RPMI7951 (cell line): Measurements from ENCODE around the genes ATP6V1FNB and SSMEM1.

DNA sequence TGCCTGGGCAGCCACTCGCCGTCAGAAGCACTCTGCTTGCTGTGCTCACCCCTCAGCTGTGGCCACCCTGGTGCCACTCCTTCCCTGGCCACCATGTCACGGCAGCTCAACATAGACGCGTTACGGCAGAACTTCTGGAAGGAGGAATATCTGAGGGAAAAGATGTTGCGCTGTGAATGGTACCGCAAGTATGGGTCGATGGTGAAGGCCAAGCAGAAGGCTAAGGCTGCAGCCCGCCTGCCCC, at the start of gene ATP6V1FNB:
TSS of gene ATP6V1FNB (plus strand) at position 14 of the 244 bp plus-strand sequence.
- RAMPAGE, long total RNA: no peak

GRCh38 chr7:128866572-128867234, 573 bp downstream of the ATP6V1FNB start:
- RAMPAGE, long total RNA: no peak

GRCh38 chr7:128868890-128869853, 3.0 kb downstream of the ATP6V1FNB start:
- RAMPAGE, long total RNA: no peak

DNA sequence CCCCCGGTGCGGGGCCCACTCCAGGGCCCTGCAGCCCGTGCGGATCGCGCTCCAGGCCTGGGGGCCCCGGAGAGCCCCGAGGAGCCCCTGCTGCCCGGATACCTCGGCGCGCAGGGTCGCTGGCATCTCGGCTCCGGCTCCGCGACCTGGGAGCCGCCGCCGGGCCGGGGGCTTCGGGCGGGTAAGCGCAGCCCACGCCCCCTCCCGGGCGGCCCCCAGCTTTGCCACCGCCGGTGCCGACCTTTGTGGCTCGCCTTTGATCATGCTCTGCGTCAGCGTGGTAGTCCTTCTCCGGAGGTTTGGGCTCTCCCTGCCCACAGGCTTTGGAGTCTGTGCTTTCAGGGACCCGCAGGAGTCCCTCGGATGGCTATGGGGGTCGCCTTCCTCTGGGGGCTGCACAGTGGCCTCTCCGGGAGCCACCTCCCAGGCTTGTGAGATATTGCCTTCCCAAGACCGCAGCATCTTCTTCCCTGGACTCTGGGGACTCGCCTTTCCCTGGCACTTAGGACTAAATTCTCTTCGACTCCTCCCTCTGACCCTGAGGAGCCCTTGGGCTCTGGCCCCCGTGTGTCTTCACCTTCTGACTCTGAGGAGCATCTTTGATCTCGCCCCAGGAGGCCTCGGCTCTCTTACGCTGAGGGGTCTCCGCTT, 3.8 kb downstream of the ATP6V1FNB start:
- RAMPAGE, long total RNA: no peak

DNA sequence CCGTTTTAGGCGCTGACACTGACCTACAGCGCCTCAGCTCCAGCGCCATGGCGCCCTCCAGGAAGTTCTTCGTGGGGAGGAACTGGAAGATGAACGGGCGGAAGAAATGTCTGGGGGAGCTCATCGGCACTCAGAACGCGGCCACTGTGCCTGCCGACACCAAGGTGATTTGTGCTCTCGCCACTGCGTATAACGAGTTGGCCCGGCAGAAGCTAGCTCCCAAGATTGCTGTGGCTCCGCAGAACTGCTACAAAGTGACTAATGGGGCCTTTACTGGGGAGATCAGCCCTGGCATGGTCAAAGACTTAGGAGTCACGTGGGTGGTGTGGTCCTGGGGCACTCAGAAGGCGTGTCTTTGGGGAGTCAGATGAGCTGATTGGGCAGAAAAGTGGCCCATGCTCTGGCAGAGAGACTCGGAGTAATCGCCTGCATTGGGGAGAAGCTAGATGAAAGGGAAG, 1.1 kb upstream of the TNPO3 start:
- RAMPAGE, long total RNA: no peak

GRCh38 chr7:129137184-129137734, 7.2 kb upstream of the TSPAN33 start:
- RAMPAGE, long total RNA: no peak

GRCh38 chr7:129146103-129146976, 1.8 kb downstream of the TSPAN33 start:
- RAMPAGE, long total RNA: no peak

GRCh38 chr7:129149863-129150122, 5.3 kb downstream of the TSPAN33 start:
- RAMPAGE, long total RNA: no peak

DNA sequence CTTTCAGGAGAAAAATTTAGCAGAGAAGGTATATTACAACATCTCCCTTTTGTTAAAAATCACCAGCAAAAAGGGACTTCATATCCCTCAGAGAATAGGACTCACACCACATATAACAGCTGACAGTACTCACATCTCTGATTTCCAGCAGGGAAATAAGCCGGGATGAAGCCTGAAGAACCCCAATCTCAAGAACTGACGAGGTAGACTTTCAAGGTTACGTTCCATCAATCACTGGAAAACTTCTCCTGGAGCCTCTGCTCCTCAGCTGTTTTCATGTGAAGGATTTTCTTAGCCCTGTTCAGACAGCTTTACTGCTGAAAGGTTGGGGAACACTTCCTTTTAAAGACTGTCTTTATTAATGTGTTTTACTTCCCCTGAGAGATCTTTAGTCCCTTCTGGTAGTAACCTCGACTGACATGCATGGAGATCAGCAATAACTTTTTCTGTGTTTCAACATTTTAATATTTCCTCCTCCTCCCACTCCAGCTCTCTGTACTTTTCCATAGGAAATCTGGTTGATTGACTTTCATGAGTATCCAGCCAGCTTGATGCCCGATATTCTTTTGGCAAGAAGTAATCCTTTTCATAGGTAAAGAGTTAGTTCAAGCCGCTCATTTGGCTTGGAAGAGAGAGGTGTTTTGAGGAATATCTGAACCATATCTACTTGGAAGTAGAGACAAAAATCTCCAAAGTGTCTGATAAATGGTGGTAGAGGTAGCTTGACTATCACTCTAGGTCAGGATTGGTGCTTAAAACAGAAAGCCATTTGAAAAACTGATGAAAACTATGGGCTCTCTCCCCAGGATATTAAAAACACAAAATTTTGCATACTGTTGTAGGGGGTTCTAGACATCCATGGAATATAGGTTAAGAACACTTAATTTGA, 62.7 kb upstream of the STRIP2 start:
- RAMPAGE, long total RNA: no peak

GRCh38 chr7:129410356-129410608, 23.9 kb upstream of the STRIP2 start:
- RAMPAGE, long total RNA: no peak

- RAMPAGE, long total RNA: no peak
Observed at GRCh38 chr7:129775493-129776044, 164.0 kb downstream of the NRF1 start.

GRCh38 chr7:129780286-129780742, 168.8 kb downstream of the NRF1 start:
- RAMPAGE, long total RNA: no peak

DNA sequence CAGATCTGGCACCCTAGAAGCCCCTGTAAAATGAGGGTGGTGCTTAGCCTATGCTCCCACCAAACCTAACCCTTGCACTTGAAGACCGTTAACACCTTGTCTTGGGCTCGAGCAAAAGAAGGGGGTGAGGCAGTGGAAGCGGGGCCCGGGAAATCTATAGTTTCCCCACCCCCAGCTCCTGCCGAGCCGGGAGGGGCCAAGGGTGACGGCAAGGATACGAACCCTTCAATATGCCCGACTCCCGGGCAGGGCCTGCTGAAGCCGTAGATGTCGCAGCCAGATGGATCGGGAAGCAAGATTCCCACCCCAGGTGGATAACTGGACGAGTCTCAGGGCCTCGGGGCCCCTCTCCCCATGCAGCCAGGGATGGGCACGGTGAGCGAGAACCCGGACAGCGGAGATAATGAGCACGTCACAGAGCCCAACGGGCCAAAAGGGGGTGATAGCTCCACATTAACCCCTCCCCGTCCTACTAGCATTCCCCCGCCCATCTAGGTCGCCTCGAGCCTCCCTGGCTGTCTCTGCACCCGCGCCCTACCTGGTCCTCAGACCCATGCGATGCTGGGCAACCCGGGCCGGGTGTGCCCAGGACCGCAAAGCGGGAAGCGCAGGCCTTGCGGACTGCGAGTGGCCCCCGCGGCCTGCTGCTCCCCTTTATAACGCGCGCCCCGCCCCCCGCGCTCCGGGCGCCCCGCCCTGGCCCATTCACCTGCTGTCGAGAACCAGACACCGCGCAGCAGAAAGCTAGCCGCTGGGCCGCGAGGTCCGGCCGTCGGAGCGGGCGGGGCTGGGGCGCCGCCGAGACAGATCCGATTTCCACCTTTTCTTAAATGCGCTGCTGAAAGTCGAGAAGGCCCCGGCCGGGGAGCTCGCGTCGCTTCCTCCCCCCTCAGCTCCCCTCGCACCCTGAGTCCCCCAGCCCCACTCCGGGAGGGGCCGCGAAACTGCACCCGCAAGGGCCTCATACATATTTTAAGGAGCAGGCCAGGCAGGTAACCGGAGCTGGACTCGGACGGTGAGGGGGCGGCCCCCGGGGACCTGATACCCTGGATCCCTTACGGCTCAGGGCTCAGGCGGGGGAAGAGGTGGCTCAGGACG, 170.1 kb downstream of the NRF1 start:
- RAMPAGE, long total RNA: no peak

DNA sequence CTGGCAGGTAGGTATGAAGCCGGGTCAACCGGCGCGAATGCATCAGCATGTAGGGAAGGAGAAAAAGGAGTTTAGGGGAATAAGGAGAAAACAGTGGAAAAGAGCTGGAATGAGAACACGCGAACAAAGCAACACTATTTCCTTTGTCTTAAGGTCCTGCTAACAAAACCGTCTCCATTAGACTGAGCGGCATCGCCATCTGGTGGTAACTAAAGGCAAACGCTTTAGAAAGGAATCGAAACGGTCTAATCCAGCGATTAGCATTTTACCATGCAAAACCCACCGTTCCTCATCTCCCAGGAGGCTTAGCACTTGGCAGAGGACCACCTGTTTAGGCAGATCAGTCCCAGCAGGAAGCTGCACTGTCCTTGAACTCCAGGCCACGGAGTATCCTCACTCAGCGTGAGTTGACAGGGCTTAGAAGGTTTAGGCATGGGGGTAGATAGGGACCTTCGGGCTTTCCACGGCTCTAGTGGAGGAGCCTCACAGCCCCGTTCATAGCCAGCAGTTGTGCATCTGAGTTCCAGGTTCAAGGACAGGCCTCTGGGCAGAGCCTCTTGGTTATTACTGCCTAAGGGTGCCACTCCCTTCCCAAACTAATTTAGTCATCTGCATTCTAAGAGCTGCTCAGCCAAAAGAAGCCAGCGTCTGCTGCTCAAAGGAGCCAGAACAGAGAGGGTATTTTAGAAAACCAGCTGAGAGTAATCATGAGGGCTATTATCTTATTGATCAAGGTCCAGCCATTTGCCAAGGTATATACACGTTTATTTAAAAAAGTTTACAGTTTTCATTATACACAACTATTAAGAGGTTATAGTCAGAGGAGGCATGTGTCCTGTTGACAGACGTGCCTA, 122.5 kb downstream of the UBE2H start:
- RAMPAGE, long total RNA: no peak

GRCh38 chr7:129853281-129853982, 99.3 kb downstream of the UBE2H start:
- RAMPAGE, long total RNA: no peak

DNA sequence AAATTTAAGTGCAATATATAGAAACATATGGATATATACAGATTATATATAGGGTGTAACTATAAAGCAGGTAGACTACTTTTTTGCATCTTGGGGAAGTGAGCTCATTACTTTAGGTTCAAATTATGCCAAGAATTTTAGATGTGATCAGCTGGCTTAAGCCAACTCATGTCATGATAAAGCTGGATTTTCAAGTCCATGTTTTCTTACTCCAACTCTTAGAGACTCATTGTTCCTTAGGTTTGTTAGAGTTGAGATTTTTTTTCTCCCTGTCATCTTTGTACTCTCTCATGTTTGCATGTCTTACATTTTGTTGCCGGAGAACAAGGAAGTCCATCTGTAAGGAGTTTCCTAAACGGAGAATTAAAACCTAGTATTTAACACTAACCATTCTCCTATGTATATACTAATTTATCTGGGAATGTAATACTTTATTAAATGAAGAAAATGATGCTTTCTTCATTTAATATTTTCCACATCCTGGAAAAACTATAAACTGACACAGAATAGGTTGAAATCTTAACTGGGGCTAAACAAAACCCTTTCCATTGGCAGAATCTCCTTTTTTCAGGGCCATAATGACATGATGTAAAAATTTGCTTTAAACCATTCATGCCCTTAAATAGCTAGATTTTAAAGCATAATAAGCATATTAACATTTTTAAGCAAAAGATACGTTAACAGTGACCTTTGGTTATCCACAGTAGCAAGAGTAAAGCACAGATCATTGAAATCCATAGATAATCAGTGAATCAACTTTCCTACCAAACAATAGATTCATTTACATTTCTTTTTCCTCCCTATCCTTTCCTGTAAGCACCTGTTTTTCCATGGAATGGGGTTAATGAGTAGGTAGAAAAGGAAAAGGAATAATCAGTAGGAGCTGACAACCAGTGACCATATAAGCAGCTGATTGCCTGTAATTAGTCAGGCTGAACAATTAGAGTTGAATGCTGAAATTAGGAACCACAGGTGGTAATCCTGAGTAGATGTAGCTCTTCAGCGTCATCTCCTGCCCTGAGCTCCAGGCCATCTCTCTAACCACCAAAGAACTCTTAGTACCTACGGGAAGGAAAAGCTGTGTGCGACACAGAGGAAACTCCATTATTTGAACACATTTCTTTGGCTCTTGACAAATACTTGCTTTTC, 63.4 kb downstream of the KLHDC10 start:
- RAMPAGE, long total RNA: no peak

DNA sequence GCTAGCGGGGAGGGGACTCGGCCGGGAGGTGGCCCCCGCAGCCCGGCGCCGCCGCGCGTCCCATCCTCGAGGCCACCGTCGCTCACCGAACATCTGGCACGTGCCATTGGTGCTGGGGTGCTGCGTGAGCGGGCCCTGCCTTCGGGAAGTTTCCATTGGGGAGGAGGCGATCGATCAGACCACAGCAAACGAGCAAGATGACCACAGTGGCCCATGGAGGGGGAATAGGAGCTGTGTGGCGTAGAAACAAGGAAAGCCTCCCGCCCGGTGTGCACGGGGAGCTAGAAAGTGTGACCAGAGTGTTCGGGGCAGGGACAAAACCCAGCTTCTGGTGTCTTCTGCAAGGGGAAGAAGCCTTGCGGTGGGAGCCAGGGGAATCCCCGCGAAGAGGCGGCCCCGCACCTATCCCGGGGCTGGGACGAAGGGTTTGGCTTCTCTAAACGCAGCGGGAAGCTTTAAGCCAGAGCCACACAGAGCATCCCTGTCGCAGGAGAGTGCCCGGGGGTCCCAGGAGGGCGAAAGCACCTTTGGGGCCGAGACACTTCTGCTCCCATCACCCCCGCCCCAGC, 64.3 kb downstream of the TMEM209 start:
- RAMPAGE, long total RNA: no peak

- RAMPAGE, long total RNA: no peak
Observed at GRCh38 chr7:130207723-130208059, at the start of gene SSMEM1. TSS of gene SSMEM1 (plus strand) at chr7:130207860.

GRCh38 chr7:130421519-130422041, 19.2 kb downstream of the CEP41 start:
- RAMPAGE, long total RNA: no peak

DNA sequence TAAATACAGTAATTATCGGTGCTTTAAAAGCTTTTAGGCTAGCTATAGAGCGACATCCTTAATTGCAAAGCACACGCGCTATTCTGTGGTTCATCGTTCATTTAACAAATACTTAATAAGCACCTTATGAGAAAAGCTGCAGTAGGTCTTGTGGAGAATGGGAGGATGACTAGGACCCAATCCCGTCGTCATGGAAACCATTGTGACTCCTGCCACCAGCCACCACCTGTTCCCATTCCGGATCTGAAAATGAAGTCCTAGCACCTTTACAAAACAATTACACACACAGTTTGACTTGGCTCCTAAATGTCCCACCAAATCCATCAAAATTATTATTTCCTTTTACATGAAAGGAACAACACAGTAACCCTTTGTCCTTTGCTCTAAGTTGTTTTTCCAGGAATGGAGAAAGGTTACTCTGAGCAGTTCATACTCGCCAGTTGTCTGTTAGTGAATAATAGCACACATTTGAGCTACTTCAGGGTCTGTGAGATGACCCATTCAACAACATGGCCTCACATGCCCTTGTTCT, 785 bp upstream of the CEP41 start:
- RAMPAGE, long total RNA: no peak